ENCODE measurements around the genes GGCT, INMT and ADCYAP1R1.

GRCh38 chr7:30290189-30290872 is 5.9 kb downstream of the ZNRF2 start:
- PRO-cap, result no peak
- RAMPAGE, long total RNA, 2 experiments, result no peak in any of the 2 experiments

- PRO-cap, result no peak
- RAMPAGE, long total RNA, 2 experiments, result no peak in any of the 2 experiments
Measured at GRCh38 chr7:30290873-30291490, 6.6 kb downstream of the ZNRF2 start.

DNA sequence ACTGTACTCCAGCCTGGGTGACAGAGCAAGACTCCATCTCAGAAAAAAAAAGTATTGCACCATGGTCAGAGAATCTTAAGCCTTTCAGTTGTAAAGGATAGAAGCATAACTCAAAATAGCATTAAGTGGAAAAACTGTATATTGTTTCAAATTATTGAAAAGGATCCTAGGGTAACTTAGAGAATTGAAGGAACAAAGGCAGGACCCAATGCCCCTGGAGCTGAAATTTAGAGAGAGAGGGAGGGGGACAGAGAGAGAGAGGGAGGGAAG is 10.3 kb downstream of the ZNRF2 start:
- PRO-cap, result no peak
- RAMPAGE, long total RNA, 2 experiments, result no peak in any of the 2 experiments

DNA sequence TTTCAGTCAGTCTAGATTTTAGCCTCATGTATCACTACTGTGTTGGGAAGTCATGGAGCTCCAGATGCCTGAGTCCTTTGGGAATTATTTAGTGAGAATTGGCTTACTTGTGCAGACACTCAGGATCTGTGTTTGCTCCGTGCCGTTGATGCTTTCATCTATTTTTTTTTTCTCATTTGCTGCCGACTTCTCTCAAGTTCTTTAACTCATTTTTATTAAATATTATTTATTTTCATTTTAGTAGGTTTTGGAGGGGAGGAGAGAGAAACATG is 36.8 kb downstream of the ZNRF2 start:
- PRO-cap, result no peak
- RAMPAGE, long total RNA, 2 experiments, result no peak in any of the 2 experiments

DNA sequence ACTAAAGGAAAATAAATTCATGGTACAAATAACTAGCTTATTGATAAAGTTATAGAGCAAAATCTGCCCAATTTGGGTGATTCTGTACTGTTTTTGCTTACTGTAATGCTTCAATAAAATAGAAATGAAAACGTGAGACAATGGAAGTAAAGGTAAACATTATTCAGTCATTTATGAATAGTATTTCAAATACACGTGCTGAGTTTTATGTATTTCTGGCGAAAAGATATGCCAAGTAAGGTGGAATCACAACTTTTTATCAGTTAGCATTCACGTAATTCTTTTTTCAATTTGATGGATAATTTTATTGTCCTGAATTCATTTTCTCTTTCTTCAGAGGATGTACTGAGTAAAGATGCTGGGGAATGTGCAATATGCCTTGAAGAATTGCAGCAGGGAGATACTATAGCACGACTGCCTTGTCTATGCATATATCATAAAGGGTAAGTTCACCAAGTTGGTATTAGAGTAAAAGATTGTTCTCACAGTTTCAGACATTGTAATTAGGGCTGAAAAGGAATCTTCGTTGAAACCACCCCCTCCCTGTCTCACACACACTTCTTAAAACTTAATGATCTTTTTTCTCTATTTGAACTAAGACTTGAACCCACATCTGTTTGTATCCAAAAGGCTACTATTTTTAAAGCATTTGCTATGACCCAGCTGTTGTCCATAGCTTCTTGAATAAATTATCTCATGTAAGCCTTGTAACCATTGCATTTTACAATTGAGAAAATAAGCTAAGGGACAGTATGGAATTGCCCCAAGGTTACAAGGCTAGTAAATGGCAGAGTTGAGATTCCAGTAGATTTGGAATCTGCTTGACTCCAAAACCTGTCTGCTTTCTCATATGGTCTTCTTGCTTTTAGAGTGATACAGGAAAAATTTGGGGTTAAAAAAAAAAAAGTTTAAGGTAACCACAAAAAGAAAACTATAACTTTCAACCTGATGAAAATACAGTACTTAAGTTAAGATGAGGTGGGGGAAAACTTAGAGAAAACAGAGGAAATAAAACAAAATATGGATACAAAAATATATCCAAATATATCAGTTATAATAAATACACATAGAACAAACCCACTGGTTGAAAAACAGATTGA is 71.3 kb downstream of the ZNRF2 start:
- PRO-cap, result no peak
- RAMPAGE, long total RNA, 2 experiments, result start-site peak on the plus strand in 1 of 2 experiments, centred at position 652 of the sequence, 11 reads per replicate

- PRO-cap, result no peak
- RAMPAGE, long total RNA, 2 experiments, result start-site peak on the plus strand in 1 of 2 experiments, at chr7:30362228-30362437 at its widest, 9 reads per replicate
Measured at GRCh38 chr7:30362196-30362746, 77.9 kb downstream of the ZNRF2 start.

DNA sequence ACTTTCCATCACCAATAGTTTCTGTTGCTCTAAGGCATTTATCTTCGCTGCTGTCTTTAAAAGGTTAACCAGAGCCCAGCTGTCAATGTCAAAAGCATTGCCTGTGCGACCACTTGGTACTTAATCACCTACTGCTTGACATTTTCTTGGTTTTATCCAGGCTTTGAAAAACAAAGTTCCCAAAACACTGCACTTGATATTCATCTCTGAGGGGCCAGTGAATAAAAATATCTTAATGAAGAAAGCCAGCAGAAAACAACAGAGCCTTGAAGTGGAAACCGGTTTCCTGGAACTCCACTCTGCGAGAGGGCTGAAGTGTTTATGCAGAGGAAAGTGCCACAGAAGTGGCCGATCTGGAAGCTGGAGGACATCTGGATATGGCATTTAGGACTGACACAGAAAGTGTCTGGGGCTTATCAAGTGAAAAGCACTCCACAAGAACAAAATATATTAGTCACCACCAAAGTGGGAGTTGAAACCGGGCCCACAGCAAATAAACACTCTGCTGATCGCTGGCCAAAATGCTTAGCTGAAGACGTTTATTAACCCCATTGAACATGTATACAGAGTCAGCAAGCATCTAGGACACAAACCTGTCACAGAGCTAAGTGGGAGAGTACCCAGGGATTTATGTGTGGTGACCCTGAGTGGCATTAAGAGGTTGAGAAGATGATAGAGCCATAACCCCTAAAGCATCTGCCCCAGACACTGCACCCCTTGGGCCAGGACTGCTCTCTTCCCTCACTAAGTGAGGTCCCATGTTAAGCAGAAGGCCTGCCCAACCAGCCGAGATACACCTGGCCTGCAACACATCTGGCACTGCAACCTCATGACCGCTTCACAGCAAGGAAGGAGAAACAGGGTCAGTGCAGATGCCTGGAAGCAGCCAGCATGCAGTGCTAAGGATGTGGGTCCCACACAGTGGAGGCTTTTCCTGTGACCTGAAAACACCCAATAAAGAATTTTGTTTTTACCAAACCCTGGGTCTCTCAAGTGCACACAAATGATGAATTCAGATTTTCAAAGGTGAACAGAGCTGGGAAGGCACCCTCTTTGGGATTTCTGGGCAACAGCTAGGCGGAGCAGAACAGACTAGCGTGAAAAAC is 7.7 kb downstream of the NOD1 start:
- PRO-cap, result no peak
- RAMPAGE, long total RNA, 2 experiments, result no peak in any of the 2 experiments

GRCh38 chr7:30503931-30504914 is at the start of gene GGCT:
Gene GGCT, minus strand, starts transcription at chr7:30504829.
- PRO-cap, result bidirectional peak, plus-strand start at chr7:30505079, minus-strand start at chr7:30504798
- RAMPAGE, long total RNA, 2 experiments, result start-site peak on the minus strand in 2 of 2 experiments, at chr7:30504789-30504818 at its widest, 65 to 566 reads per replicate

DNA sequence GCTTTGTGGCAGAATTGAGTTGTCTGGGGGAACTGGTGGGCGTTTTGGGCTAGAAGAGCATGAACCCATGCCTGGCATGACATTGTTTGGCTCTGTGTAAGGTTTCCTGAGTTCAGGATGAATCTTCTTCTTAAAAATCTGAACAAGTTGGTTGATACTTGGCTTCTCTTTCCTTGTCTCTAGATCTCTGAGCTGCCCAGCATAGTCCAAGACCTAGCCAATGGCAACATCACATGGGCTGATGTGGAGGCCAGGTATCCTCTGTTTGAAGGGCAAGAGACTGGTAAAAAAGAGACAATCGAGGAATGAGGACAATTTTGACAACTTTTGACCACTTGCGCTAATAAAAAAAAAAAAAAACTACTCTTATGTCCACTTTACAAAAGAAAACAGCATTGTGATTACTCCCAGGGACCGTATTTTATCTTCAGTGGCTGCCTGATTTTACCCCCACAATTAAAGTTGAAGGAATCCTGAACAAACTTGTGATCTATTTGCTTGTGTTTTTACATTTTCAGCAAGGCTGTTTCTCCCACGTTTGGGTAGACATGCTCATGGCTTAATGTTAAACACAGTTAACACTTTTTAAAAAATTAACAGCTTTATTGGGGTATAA is 39.0 kb downstream of the GARS1 start:
- PRO-cap, result no peak
- RAMPAGE, long total RNA, 2 experiments, result no peak in any of the 2 experiments

GRCh38 chr7:30751848-30752360 is at the start of gene INMT:
Gene INMT, plus strand, starts transcription at chr7:30752135.
- PRO-cap, result no peak
- RAMPAGE, long total RNA, 2 experiments, result no peak in any of the 2 experiments

DNA sequence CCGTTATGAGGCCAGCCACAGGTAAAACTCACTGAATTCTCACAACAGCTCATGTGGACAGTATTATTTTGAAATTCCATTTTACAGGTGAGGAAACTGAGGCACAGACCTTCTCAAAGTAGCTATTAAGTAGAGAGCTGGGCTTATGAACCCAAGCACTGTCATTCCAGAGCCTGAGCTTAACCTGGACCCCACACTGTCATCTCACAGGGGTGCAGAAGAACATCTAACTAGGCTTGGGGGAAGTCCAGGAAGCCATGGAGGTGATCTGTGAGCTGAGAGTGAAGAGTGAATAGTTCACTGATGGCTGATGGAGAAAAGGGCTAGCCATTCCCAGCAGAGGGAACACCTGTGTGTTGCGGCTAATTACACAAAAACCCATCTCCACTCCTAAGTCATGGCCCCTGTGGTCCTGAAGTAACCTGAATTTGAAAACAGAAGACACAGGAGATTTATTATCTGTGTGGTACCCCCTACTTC is 8.7 kb downstream of the INMT start:
- PRO-cap, result no peak
- RAMPAGE, long total RNA, 2 experiments, result no peak in any of the 2 experiments

GRCh38 chr7:30877388-30877852 is 34.2 kb upstream of the AQP1 start:
- PRO-cap, result no peak
- RAMPAGE, long total RNA, 2 experiments, result no peak in any of the 2 experiments

- PRO-cap, result no peak
- RAMPAGE, long total RNA, 2 experiments, result no peak in any of the 2 experiments
Measured at GRCh38 chr7:30931595-30932112, 20.0 kb downstream of the AQP1 start.

- PRO-cap, result unidirectional peak, plus-strand start at chr7:31052341; unidirectional peak, plus-strand start at chr7:31052431
- RAMPAGE, long total RNA, 2 experiments, result no peak in any of the 2 experiments
Measured at GRCh38 chr7:31051996-31053220, at the start of gene ADCYAP1R1. Gene ADCYAP1R1, plus strand, starts transcription at chr7:31052308.

DNA sequence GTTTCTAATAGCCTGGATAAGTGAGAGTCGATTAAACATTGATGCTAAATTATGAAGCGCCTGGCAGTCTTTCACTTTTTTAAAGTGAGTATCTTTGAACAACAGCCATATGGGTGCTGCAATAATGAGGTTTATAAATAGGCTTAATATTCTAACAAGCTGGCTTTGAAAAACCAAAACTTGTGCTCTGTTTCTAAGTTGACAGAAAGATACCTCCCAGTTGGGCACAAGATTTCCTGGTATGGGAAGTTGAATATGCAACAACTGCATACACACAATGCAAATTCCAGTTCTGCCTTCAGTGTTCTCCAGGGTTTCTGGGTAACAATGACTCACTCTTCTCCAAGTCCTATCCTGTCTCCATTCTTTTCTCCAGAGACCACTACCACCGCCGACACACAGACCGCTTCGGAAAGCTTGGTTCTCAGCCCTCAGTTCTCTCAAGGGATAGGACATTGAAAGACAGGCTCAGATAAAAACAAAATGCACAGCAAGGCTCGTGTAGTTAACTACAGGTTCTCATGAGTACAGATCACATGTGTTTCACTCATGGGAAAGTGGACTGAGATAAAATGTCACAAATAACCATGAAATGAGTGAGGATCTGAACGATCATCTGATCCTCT is 12.2 kb downstream of the PDE1C start:
- PRO-cap, result no peak
- RAMPAGE, long total RNA, 2 experiments, result no peak in any of the 2 experiments

DNA sequence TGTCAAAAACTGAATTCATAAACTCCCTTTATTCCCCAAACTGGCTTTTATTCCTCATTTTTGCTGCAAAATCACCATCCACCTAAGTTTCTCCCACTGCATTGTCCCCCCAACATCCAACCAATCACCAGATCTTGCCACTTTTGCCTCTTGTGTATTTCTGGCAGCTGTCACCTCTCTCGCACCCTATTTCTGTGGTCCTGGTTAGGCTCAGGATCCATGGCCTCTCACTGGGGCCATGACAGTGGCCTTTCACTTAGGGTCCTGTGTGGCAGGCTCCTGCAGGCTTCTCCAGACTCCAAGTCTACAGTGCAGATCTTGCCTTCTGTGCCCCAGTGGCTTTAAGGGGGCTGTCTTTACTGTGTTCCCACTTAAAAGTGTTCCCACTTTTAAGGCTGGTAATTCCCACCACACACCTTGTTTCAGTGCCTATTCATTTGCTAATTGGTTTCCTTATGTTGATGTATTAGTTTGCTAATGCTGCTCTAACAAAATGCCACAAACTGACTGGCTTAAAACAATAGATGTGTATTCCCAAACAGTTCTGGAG is 27.7 kb downstream of the KBTBD2 start:
- PRO-cap, result no peak
- RAMPAGE, long total RNA, 2 experiments, result no peak in any of the 2 experiments

GRCh38 chr7:32891808-32891975 is 132 bp upstream of the KBTBD2 start:
- PRO-cap, result bidirectional peak, plus-strand start at chr7:32891864, minus-strand start at chr7:32891756
- RAMPAGE, long total RNA, 2 experiments, result no peak in any of the 2 experiments

GRCh38 chr7:33130223-33130569 is 832 bp downstream of the BBS9 start:
- PRO-cap, result no peak
- RAMPAGE, long total RNA, 2 experiments, result no peak in any of the 2 experiments

GRCh38 chr7:33814858-33815230 is 90.5 kb upstream of the BMPER start:
- PRO-cap, result no peak
- RAMPAGE, long total RNA, 2 experiments, result no peak in any of the 2 experiments

GRCh38 chr7:33921461-33922213 is 16.3 kb downstream of the BMPER start:
- PRO-cap, result no peak
- RAMPAGE, long total RNA, 2 experiments, result no peak in any of the 2 experiments

Measured in body of pancreas (tissue), 2 donors.